ENCODE measurements around a stretch of chr18.

DNA sequence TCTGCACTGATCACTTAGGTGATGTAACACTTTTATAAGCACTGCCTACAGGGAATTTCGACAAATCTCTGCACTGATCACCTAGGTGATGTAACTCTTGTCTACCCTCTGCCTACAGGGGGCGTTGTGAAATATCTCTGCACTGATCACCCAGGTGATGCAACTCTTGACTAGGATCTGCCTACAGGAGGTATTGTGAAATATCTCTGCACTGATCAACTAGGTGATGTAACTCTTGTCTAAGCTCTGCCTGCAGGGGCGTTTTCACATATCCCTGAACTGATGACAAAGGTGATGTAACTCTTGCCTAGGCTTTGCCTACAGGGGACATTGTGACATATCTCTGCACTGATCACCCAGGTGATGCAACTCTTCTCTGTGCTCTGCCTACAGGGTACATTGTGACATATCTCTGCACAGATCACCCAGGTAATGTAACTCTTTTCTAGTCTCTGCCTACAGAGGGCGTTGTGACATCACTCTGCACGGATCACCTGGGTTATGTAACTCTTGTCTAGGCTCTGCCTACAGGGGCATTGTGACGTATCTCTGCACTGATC lies 49.3 kb upstream of the USP14 start:
- PRO-cap, result no peak
- RAMPAGE, long total RNA, 2 experiments, result no peak in any of the 2 experiments

DNA sequence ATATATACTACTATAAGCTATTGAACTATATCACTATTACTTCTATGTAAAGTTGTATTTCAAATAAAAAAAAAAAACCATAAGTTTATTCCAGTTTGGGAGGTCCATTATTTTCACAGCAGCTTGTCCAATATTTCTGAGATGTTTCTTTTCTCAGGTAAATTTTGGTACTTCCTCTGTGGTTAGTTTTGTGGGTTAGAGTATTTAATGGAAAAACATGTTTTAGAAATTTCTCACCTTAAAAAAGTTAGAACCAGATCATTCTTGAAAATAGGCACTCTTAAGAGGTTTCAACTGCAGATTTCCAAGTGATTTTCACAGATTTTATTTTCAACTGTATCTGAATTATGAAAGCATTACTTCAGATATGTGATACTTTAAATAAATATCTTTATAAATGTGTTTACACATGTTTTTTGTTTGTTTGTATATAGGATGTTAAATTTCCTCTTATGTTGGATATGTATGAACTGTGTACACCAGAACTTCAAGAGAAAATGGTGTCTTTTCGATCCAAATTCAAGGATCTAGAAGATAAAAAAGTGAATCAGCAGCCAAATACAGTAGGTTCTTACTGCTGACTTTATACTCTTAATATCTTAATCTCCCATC lies 45.9 kb downstream of the USP14 start:
- PRO-cap, result no peak
- RAMPAGE, long total RNA, 2 experiments, result no peak in any of the 2 experiments

DNA sequence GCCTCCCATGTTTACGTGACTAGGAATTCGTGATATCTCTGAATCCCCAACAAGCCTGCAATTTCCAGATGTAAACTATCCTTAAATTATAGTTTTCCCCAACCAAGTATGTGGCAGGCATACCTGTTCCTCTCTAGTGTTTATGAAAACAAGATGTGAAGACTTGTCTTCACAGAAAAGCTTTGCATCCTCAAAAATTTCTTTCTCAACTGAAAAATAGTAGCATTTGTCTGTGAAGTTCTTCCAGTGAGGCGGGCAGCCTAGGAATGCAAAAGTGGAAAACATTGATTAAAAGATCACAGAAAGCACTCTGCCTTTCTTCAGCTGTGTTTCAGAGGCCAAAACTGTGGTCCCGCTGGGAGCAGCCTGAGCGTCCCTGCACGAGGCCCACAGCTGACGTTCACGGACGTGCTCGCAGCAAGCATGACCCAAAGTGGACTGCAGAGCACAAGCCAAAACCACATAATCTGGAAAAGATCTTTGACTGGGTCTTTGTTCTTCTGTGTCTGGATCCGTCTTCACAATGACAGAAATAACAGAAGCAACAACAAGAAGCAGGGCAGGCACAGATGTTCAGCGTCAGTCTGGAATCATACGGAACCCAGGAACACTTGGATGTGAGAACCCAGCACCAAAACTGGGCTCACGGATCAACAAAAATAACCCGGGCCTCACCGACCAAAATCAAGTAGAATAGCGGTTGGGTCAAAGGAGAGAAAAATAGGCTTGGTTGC lies 65.2 kb upstream of the THOC1 start:
- PRO-cap, result no peak
- RAMPAGE, long total RNA, 2 experiments, result no peak in any of the 2 experiments

DNA sequence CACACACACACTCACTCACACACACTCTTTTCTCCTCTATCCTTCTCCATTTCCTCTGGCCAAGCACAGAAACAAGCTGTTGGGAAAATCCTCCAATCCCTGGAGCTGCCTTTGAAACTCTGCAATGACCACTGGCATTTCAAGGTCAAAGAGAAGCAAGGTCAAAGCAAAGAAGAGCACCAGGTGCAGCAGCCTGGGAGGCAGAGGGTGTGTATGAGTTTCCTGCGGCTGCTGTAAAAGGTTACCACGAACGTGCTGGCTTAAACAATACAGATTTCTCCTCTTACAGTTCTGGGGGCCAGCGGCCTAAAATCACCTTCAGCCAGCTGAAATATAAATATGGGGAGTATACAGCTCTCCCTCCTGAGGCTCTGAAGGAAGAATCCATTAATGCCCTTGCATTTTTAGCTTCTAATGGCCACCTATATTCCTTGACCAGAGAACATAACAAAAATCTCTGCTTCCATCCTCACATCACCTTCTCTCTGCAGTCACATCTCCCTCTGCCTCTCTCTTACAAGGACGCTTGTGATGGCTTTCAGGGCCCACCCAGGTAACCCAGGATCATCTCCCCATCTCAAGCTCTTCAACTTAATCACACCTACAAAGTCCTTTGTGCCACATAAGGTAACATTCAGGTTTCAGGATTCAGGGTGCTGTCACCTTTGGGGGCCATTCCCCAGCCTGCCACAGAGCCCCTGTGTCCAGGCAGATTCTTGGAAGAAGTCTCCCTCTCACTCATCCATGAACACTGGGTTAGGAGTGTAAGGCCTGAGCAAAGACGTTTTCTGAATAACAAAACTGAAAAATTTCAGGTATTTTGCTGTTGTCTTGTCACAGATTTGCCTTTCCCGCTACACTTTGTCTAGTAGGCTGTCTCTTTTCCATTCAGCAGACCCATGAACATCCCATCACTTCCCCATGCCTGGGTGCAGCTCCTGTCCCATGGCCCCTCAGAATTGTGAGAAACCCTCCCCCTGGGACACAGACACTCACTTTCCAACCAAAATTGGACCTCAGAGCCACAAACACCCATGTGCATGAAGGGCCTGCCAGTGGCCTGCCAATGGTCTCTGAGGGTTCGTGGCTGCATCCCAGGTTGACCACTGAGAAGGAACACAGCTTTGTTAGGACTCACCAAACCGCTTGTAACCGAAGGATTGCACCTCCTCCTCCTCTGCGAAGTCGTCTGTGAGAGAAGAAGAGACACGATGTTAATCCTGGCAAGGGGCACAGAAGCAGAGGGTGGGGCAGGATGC lies 20.5 kb downstream of the COLEC12 start:
- PRO-cap, result no peak
- RAMPAGE, long total RNA, 2 experiments, result no peak in any of the 2 experiments

GRCh38 chr18:515108-515911 lies 14.8 kb upstream of the COLEC12 start:
- PRO-cap, result no peak
- RAMPAGE, long total RNA, 2 experiments, result no peak in any of the 2 experiments

GRCh38 chr18:681301-681847 lies 23.9 kb downstream of the TYMS start:
- PRO-cap, result no peak
- RAMPAGE, long total RNA, 2 experiments, result no peak in any of the 2 experiments

DNA sequence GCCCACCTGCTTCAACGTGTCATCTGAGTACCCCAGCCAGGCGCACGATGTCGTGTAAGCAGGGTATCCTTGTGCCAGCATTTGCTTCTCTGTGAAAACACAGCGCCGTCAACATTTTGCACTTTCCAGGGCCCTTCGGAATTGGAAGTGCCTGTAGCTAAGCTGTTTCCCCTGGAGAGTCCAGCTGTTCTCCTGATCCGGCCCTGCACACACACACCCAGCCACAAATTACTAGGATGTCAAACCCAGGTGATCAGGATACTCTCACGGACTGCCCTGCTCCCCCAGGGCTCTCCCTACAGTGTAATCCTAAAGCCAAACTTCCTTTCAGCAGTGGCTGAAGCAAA lies 21.9 kb downstream of the ENOSF1 start:
- PRO-cap, result no peak
- RAMPAGE, long total RNA, 2 experiments, result no peak in any of the 2 experiments

- PRO-cap, result no peak
- RAMPAGE, long total RNA, 2 experiments, result no peak in any of the 2 experiments
These were observed 1.6 kb downstream of the YES1 start for GRCh38 chr18:810139-811179.

- PRO-cap, result no peak
- RAMPAGE, long total RNA, 2 experiments, result no peak in any of the 2 experiments
These were observed 324.0 kb downstream of the METTL4 start for GRCh38 chr18:2247240-2247724.

GRCh38 chr18:2589345-2589738 lies 18.0 kb downstream of the NDC80 start:
- PRO-cap, result no peak
- RAMPAGE, long total RNA, 2 experiments, result no peak in any of the 2 experiments

DNA sequence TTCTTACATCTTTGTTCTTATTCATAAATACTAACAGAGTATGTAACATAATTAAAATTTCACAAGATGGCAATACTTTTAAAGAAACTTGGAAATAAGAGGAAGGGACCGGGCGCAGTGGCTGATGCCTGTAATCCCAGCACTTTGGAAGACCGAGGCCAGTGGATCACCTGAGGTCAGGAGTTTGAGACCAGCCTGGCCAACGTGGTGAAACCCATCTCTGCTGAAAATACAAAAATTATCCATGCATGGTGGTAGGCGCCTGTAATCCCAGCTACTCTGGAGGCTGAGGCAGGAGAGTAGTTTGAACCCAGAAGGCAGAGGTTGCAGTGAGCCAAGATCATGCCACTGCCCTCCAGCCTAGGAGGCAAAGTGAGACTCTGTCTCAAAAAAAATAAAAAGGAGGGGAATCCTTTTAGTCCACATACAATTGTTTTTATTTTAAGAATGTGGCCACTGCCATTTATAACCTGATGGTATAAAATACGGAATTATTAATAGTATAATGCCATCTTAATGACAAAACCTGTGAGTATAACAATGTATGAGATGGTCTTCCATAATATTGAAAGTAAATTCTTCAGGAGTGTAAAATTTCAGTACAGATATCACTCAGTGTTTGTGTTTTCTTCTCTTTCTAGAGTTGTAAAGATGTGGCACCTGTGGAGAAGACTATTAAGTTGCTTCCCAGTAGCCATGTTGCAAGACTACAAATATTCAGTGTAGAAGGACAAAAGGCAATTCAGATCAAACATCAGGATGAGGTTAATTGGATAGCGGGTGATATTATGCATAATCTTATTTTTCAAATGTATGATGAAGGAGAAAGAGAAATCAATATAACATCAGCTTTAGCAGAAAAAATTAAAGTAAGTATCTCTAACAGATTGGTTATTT lies 76.3 kb downstream of the SMCHD1 start:
- PRO-cap, result no peak
- RAMPAGE, long total RNA, 2 experiments, result no peak in any of the 2 experiments

GRCh38 chr18:2734072-2734995 lies 78.8 kb downstream of the SMCHD1 start:
- PRO-cap, result no peak
- RAMPAGE, long total RNA, 2 experiments, result no peak in any of the 2 experiments

DNA sequence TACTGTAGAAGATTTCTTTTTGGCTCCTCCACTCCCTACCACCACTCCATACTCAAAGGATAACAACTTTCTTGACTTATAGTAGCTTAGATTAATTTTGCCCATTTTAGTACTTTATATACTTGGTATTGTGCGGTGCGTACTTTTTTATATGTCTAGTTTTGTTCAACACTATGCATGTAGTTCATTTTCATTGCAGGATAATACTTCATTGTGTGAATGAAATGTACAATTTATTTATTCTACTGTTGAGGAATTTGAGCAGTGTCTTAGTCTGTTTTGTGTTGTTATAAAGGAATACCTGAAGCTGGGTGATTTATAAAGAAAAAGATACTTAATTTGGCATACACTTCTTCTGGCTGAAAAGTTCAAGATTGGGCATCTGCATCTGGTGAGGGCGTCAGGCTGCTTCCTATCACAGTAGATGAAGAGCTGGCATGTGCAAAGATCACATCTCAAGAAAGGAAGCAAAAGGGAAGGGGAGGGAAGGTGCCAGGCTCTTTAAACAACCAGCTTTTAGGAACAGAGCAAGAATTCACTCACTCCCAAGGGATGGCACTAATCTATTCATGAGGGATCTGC lies 60.0 kb upstream of the EMILIN2 start:
- PRO-cap, result no peak
- RAMPAGE, long total RNA, 2 experiments, result no peak in any of the 2 experiments

GRCh38 chr18:2843062-2843583 lies 3.7 kb upstream of the EMILIN2 start:
- PRO-cap, result no peak
- RAMPAGE, long total RNA, 2 experiments, result no peak in any of the 2 experiments

DNA sequence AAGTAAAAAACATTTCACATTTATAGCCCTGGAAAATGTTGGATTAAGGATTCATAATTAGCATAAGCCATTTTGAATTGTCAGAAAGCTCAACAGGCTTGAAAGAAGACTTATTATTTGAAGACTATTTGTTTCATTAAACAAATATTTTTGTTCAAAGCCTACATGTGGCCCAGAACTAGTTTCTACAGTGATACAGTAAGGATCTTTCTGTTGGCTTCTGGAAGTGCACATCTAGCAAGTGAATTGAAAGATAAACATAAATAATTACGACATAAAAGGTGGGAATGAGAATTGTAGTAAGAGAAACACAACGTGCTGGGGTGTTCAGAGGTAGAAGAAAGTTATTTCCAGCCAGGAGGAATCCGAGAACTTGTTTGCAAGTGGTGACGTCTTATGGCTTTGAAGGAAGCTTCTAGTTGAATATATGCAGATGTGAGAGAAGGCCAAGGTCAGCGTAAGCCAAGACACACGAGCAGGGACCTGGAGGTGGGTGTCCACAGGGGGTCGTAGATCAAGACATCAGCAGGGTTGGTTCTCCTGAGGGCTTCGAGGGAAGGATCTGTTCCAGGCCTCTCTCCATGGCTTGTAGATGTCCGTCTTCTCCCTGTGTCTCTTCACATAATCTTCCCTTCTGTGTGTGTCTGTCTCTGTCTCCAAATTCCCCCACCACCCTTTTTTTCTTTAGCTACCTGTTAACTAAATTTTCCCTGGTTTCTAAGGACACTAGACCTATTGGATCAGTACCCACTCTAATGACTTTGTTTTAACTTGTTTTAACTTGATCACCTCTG lies 23.7 kb downstream of the EMILIN2 start:
- PRO-cap, result no peak
- RAMPAGE, long total RNA, 2 experiments, result no peak in any of the 2 experiments

- PRO-cap, result no peak
- RAMPAGE, long total RNA, 2 experiments, result no peak in any of the 2 experiments
These were observed 45.0 kb downstream of the EMILIN2 start for GRCh38 chr18:2891778-2892282.

DNA sequence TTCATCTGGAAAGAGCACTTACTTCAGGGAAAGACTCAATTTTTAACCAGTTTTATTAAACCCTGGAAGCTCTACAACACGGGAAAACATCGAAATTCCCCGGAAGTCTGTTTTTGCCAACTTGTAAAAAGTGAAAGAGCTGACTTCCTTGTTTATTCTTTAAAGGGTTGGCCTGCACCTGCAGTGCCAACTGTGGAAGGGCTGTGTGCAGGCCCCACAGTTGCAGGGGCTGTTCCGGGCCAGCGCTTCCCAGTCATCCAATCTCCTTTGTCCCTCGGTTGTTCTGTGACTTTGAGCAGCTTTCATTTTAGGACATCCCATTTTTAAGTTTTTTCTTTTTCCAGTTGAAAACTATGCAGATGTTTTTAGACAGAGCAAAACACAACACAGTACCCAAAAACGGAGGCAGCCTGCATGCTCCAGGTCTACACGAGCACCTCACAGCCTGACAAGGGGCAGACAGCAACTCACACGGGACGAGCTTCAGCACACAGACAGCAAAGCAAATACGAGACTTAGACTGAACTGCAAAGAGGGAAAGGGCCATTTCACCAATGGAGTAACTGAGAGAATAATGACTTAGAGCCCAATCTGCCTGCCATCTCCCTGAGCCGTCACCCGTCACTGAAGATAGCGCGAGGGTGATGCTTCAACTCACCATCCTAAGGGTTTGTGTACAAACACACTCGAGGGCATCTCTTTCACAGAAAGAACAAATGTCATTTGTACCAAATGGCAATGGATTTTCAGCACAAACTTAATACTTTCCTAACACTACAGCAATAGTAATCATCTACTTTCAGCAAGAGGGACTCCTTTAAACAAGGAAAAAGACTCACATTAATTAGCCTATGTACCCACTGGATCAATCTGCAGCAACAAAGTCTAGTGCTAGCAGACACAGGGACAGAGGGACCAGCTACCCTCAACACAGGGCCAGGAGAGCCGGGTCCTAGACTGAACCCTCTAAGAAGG lies 70.7 kb downstream of the EMILIN2 start:
- PRO-cap, result no peak
- RAMPAGE, long total RNA, 2 experiments, result no peak in any of the 2 experiments

DNA sequence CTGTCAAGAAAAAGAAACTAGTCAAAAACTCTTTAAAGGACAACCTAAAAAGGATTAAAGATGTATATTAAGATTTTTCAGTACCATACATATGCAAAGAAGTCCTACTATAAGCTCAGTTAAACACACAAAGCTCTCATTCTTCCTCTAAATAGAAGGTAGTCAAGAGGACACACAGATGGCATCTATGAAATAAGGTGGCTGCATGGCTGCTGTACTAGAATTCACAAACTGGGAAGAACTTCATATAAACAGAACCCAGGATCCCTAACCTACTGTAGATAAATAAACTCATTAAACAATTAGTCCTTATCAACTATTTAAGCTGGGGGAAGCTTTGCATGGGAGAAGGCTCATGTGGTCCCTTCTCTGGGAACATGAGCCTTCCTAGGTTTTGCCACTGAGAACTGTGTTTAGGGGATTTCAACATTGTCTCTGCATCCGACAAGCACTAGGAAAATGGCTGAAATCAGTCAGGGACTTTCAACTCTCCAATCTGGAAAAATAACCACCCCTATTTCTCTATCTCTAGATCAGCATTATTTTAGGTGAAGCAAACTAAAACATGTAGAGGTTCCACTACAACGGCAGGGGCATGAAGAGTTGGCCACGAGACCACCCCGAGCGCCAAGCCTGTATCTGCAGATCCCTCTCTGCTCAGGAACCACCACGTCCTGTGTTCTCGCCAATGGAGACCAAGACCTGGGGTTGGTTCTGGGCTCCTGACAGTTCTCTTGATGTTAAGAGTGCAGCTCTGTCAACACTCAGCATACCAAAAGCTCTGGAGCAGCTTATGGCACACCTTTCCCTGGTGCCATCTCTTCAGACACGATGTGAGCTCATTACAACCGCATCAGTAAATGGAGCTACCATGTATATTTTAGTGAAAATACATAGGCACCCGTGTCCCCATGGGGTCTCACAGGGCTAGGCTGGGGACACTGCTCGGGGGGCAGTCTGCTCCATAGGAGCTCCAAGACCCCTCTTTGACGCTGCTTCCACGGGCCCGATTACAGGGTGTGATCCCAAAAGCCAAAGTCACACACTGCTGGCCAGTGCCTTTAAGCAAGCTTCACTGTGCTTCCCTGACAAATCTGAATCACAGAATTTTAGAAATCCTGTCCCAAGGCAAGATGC lies 71.8 kb downstream of the EMILIN2 start:
- PRO-cap, result no peak
- RAMPAGE, long total RNA, 2 experiments, result no peak in any of the 2 experiments

DNA sequence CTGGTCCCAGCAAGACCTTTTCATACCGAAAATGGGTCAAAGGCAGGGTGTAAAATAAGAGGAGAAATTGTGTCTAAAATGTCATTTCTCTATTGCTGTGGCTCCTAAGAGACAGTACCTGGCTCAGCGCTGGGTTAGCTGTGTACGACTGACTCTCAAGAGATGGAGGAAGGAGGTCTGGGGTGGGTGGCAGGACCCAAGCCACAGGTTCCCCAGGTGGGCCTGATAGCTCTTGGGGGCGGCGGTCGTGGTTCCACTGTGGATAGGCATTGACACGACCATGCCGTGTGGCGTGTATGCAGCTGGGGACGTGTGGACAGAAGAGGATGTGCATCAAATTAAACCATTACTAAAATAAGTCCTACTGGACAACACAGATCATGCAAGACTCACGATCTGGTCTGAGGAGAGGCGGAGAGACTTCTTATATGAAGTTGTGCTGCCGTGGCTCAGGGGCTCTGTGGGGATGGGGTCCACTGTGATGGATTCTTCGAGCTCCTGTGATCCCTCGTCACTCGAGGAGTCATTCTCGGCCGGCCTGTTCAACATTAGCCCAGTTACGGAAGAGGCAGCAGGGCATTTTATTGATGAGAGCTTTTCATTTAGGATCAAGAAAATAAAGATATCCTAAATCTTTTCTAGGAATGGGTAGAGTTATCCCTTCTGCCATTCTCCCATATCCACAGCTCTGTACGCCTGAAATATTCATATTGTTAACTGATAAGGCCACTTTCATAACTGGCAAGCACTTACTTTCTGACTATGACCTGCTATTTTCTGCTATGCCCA lies 78.2 kb downstream of the EMILIN2 start:
- PRO-cap, result no peak
- RAMPAGE, long total RNA, 2 experiments, result no peak in any of the 2 experiments

GRCh38 chr18:2968075-2969210 lies 44.5 kb downstream of the LPIN2 start:
- PRO-cap, result no peak
- RAMPAGE, long total RNA, 2 experiments, result no peak in any of the 2 experiments

Data from prostate gland (tissue), 2 donors.